Diencephalon (tissue), 2 donors: ENCODE results near the genes SIKE1, TSPAN2 and CASQ2.

DNA sequence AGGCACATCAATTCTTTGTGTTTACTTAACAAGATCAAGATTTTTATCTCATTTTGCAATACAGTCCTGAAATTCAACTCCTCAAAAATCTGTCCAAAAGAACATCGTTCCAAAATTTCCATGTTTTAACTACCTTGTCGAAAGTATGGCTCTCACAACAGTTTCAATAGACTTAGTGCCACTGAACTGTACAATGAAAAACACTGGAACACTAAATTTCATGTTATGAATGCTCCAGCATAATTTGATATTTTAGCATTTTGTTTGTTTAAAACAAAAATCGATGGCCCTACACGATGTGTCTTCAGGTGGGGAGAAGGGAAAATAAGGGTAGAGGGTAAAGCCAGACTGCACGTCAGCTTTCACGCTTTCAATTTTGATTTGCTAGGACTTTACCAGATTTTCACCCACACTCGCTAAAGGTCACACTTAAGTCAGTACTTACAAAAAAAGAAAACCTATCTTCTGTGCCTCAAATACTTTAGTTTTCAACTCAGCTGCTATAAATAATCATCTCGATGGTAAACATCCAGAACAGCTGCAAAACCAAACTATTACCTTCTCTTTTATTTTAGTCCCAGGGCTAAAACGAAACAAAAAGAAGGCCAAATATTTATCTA, 1.9 kb downstream of the CSDE1 start:
- RAMPAGE, long total RNA: no peak

GRCh38 chr1:114779982-114780973, at the start of gene SIKE1:
Gene SIKE1 (minus strand): TSS chr1:114780685.
- RAMPAGE, long total RNA: start-site peak on the minus strand at chr1:114780577-114780670, 2,014 and 1,610 reads in 2 replicates

DNA sequence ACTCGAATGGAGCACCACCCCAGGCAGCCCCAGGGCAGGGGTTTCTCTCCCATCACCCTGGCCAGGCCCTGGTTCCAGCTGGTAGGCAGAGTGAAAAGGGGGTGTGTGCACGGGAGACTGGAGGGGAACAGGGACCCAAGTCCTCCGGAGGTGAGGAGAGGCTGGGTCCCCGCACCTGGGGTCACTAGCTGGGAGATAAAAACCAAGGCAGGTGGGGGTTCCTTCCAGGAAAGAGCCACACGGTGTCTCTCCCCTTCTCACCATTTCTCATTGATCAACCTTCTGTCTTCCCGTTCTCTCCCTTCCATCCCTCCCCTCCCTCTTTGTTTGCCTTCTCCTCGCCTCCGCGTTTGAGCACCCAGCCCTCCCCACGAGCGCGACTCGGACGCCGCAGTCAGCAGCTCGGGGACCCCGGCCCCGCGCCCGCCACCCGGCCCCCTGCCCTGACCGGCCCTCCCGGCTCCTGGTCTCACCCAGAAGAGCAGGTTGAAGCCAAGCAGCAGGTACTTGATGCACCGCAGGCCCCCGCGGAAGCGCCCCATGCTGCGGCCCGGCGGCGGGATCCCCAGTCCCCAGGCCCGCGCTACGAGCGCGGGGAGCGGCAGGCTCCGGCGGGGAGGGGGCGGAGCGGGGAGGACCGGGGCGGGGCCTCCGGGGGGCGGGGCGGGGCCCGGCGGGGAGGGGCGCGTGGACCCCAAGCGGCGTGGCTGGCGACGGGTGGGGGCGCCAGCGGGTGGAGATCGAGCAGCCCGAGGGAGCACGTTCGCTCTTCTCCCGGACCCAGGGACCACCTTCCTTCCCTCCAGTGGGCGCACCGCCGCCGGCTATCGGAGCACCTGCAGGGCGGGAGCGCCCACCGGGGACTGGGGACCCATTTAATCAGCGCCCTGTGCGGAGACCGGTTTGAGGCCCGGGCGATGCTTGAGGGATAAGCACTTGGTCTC, at the start of gene TSPAN2:
Gene TSPAN2 (minus strand): TSS at position 613 of the 944 bp plus-strand sequence.
- RAMPAGE, long total RNA: start-site peak on the minus strand centred at position 575 of the sequence, 72 bp wide, 728 and 382 reads in 2 replicates

DNA sequence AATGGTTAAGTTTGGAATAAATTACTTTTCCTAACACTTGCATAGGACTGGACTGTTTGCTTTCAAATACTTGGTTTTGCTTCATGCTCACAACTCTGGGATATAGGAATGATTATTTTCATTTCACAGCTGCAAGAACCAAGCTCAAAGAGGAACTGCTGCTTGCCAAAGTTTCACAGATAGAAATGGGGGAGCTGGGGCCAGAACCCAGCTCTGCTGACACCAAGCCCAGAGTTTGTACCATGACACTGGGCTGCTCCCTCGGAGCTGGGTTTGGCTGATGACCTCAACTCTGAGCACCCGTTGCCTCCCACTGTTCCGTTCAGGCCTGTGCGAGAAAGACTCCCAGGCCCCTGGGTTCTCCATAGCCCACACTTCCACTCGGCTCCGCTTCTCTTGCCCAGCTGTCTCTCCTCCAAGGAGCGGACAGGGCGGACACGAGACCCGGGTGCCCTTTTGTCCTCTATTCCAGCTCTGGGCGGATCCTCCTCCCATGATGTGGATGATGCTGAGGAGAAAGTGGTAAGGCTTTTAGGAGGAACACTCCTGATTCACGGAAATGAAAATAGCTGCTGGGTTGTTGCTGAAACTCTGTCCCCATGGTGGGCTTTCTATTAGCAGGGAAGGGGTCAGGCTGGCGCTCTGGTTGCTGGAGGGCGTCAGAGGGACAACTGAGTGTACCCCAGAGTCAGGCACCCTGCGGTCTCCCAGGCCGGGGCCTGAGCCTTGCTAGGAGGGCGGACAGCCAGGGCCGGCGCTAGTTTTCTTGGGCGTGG, 55.1 kb downstream of the NGF start:
- RAMPAGE, long total RNA: no peak

DNA sequence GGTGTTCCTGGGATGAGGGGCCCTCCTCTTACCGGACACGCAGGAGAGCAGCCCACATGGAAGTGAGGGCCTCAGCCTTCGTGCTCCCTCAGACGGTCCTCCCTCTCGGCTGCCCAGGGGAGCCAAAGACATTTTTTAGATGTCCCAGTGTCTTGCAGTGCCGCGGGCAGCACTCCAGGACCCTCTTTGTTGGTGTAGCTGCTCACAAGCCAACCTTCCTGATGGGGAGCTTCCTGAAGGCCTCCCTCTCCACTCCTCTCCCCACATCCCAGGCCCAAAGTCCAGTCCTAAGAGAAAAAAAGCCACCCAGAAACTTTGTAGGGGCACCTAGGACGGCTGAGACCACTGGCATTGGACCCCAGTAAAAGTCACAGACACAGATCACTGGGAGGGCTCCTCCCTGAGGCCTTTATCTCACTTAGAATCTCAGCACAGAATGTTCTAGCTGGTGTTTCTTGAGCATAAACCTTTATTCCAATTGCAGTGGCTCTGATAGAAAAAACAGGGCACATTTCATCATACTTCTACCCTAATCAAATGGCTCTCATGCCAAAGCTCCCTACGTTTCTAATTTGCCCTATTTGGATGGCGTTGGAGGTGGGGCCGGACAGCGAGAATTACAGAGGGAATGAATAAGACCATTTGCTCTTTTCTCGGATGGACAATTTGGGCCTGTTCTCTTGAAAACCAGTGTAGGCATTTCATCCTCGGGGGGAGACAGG, 54.0 kb downstream of the NGF start:
- RAMPAGE, long total RNA: no peak

- RAMPAGE, long total RNA: no peak
Measured at GRCh38 chr1:115564132-115564645, 77.6 kb upstream of the VANGL1 start.

DNA sequence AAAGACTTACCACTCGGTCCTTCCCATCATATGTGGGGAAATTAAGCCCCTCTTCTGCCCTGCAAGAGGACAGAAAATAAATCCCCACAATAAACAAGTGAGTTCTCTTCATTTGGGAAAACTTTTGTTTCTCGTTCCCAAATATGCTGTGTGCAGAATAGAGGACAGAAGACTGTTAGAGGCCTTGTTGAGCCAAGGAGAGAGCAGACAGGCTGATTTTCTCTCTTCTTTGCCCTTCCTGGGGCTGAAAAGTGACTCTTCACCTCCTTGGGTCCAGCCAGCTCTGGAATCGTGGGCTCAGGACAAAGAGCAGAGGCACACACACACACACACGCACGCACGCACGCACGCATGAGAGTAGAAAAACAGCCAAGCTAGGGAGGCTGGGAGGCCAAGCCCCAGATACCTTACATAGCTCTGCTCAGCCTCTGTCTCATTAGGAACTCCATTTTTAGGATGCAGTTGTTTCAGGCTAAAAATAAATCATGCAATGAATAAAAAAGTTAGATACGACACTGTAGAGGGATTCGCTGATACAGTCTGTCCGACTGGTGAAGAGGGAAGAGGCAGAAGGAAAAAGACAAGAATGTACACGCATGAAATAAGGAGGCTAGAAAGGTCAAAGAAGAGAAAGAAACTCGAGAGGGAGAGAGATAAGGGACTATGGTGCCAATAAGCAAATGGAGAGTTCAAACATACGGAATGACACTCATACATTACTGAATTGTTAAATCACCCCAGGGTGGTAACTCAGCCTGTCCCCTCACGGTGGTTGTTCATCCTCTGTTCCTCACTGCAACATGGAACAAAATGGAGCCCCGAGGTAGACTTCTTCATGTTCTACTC, at the start of gene CASQ2:
Gene CASQ2 (minus strand): TSS at position 285 of the 846 bp plus-strand sequence.
- RAMPAGE, long total RNA: no peak

- RAMPAGE, long total RNA: no peak
Measured at GRCh38 chr1:116110400-116110865, 766 bp upstream of the MAB21L3 start.

GRCh38 chr1:116211374-116211813, 100.2 kb downstream of the MAB21L3 start:
- RAMPAGE, long total RNA: no peak

DNA sequence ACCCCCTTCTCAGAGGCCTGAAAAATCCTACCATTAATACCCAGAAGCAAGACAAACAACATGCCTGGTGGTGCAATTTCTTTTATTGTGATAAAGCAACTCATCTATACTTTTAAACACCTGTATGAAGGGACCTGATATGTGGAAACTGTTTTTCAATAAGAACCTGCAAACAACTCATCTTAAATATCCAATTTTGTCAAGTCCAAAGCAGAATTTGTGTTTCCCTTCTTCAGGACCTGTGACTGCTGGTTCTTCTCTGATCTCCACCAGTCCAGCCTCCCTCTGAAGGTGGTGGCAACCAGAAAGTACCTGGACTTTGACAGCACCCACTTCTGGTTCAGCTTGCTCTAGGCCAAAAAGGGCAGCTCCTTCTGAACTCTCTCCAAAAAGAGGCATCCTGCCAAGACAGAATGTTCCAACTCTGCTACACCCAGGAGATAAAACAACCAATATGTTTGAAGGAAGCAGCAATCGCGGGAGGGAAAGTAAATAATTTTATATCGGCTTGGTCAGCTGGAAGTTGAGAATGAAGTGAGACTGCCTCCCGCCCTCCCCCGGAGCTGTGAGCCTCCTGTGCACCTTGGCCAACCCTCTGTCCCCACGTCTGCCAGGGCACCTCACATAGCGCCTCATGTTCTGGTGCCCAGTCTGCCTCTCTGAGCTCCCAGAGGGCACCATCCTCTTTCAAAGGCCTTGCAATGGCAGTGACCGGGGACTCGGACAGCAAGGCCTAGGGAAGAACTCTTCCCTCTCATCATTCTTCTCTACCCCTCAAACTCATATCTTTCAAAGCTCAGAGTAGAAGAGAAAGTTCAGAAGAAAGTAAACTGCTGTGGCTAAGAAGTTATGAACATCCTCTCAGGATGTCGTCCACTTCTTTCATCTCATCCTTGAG, 130.3 kb upstream of the ATP1A1 start:
- RAMPAGE, long total RNA: no peak

DNA sequence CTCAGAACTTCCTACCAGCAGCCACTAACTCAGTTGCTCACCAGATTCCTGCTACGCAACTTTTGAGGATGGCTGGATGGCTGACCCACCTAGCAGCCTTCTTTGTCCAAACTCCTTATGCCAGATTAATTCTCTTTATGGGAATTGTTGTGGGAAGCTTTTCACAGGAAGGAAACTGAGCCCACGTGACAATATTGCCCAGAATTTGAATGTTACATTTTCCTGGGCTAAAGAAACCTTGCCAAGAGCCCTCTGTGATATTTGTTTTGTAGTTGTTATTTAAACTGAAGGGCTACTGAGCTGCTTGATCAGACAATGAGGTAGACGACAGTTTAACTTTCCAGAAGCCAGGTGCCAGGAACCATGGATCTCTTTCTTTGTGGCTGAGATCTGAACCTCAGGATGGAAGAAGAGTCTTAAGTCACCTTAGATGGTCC, 85.5 kb upstream of the ATP1A1 start:
- RAMPAGE, long total RNA: no peak

GRCh38 chr1:116394961-116395477, 22.0 kb downstream of the ATP1A1 start:
- RAMPAGE, long total RNA: no peak

GRCh38 chr1:116476328-116476852, 94.4 kb downstream of the CD58 start:
- RAMPAGE, long total RNA: no peak

DNA sequence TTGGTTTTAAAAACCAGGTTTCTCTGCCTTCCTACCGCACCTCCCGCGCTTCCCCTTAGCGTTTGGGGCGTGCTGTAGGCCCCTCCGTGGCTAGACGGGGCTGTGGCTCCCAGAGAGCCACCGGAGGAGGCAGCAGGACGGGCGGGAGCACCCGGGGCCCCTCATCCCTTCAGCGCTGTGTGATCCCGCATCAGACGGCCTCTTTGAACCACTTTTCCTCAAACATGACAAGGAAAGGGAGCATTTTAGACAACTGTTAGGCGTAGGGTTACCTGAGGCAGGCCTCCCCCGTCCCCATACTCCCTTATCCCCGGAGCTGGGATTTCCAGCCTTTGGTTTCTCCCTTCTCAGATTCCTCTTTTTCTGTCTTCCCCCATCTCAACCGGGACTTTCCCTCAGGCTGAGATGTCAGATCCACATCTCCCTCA, 540 bp upstream of the CD58 start:
- RAMPAGE, long total RNA: no peak

DNA sequence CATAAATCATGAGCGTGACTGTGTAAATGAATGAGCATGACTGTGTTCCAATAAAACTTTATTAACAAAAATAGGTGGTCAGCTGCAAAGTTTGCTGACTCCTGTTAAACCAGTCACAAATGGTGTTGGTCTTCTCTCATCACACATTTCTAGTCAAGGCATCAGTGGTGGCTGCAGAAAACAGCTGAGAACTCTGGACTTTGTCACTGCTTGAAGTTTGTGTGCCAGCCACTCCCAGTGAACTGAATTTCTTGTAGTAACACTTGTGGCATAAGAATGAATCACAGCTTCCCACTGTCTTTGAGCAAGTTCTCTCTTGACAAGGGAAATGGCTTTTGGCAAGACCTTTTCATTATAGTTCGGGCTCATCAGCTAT, 31.8 kb upstream of the CD2 start:
- RAMPAGE, long total RNA: no peak

- RAMPAGE, long total RNA: no peak
Measured at GRCh38 chr1:117059147-117060222, 641 bp upstream of the TTF2 start.

DNA sequence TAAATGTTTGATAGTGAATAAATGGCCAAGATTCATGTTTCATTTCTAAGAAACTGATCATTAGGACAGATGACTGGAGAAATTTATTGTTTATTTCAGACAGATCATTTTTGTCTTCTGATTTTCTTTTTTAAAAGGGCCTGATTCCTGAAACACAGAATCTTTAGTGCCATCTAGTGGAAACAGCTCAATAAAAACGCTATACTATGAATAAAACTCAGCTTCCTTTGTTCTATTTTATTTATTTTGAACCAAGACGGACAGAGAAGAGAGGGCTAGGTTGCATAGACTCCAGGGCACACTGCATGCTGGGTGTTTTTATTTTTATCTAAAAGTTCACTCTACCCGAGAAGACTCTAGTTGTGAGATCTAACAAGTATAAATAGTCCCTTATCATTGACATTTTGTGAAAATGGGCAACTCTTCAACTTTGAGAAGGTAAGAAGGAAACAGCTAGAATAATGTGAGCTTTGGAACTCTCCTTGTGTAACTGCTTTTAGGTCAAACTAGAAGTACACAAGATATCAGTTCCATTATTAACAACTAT, 7.1 kb upstream of the TRIM45 start:
- RAMPAGE, long total RNA: no peak

- RAMPAGE, long total RNA: no peak
Measured at GRCh38 chr1:117339850-117340375, 27.3 kb upstream of the MAN1A2 start.

DNA sequence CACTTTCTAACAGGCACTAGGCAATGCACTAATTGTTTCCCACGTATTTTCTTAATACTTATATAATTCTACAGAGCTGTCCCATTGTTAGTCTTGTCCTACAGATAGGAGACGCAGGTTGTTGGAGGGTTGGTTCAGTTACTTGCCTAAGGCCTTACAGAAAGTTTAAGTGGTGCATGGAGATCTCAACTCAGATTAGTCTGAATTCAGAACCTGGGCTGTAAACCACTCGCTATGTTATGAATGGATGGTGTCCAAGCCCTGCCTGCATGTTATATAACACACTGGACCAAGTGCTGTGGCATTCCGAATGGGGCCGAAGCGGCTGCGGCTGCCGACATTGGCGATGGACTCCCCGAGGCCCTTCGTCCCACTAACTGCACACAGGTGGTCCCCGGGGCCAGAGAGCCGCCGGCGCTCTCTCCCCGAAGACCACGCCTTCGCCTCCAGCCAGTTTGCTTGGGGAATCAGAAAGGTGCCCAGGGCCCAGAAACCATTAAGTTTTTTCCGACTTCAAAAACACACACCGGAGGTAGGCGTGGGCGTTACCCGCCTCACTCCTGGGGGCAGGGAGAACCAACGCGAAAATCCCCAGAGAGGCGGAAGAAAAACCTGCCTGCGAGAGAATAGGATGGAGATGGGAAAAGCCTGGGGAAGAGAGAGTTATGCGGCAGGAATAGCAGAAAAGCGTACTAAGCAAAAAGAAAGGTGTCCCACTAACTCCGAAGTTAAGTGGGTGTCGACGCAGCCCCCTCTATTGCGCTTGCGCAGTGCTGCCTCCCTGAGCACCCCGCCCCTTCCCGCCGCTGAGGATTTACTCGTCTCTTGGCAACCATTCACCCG, 597 bp upstream of the TENT5C start:
- RAMPAGE, long total RNA: no peak

- RAMPAGE, long total RNA: no peak
Measured at GRCh38 chr1:117625000-117625456, 19.2 kb downstream of the TENT5C start.